Subcutaneous preadipocyte (primary cell): Measurements from ENCODE around the gene CHCHD6.

- CAGE, long polyA plus RNA, result no peak
These were observed 43.6 kb upstream of the C3orf22 start for GRCh38 chr3:126602281-126602783.

GRCh38 chr3:126703641-126704398 lies at the start of gene CHCHD6:
Gene CHCHD6, plus strand, starts transcription at chr3:126704240.
- CAGE, long polyA plus RNA, result start-site peak on the plus strand at chr3:126704229-126704251, 124 and 30 reads in 2 replicates

DNA sequence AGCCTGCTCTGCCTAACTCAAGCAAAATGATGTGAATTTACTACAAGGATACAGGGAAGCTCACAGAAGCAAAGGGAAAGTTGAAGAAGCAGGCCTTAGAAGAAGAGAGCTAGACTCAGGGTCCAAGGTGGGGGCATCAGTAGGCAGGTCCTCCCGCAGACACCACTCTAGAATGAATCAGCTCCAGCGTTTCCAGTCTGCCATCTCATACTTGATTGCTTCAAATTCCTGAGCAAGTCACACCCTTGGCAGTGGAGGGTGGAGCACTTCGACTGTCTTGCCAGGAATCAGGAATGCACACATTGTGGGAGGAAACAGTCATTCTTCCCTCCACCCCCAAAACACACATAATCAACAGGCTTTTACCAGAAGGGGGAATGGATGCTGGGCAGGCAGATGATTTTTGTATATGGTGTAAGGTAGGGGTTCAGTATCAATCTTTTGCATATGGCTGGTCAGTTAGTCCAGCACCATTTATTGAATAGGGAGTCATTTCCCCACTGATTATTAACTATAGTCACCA lies 78.5 kb downstream of the CHCHD6 start:
- CAGE, long polyA plus RNA, result no peak

- CAGE, long polyA plus RNA, result no peak
These were observed 124.2 kb downstream of the CHCHD6 start for GRCh38 chr3:126828283-126828650.

DNA sequence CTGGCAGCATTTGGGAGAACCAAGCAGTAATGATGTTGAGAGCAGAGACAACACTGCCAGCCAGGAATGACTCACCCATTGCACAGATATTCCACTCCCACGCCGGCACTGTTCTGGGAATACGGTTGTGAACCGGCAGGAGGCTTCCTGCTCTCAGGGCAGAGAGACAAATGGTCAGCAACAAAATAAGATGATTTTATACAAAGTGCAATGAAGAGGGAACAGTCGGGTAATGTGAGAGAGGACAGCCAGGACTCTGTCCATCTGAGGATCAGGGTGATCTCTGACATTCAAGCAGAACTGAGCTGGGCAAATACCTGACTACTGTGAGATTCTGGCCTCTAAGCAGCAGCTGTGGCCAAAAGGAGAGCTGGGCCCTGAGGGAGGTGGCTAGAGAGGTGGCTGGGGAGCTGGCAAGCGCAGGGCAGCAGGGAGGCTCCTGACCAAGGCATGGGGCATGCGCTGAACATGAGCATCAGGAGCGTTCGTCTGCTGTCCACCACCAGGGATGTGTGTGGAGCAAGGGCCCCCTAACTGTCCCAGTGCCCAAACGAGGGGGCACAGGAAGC lies 56.0 kb upstream of the PLXNA1 start:
- CAGE, long polyA plus RNA, result no peak

- CAGE, long polyA plus RNA, result no peak
These were observed 52.0 kb upstream of the PLXNA1 start for GRCh38 chr3:126930902-126931260.

DNA sequence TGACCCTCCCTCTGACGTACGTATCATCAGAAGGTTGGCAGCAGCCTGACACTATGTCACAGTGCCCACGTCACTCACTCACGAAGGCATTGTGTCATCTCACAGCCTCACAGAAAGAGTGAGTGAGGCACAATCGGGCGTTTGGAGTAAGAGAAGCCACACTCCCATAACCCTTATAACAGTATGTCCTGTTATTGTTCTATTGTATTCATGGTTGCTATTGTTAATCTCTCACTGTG lies 65.0 kb downstream of the TPRA1 start:
- CAGE, long polyA plus RNA, result no peak

DNA sequence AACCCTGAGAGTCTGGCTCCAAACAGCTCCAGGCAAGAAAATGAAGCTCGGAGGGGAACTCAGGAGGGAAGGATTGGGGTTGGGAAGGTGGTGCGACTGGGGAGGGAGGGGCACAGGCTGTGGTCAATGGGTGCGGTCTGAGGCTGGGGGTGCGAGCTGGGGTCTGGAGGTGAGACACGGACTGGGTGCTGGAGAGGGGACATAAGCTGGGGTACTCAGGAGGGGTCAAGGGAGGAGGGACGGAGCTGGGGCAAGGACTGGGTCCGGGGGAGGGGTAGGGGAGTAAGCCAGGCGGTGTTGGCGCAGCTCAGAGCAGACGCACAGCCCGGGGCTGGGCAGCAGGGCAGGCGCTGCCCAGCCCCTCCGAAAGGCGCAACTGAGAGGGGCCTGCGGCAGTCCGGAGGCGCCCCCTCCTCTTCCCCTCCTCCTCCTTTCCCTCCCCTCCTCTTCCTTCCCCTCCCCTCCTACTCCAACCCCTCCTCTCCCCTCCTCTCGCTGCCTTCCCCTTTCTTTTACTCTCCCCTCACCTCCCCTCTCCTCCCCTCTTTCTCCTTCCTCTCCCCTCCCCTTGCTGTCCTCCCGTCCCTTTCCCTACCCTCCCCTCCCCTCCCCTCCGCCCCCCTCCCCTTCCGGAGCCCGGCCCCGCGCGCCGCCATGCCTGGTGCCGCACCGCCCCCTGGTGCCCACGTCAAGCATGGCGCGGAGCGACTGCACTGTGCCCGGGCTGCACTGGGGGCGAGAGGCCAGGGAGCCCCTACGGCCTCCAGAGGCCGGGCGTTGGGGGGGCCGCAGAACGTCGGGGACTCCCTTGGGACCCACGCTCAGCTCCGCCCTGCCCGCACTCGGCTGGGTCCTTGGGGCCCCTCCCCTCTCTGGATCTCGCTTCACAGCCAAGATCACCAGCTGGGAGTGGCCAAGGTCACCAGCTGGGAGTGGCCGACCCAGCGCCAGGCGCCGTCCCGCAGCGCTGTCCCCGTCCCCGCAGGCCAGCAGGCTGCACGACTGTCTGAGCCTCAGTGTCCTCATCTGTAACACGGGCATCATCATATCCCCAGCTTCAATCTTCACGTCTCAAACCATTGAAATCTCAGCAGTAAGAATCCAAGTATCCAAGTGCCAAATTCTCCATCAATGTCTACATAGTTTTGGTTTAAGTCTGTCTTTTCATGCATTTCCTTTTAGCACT lies 42.9 kb downstream of the TPRA1 start:
- CAGE, long polyA plus RNA, result no peak

GRCh38 chr3:127579461-127580641 lies 10.7 kb downstream of the TPRA1 start:
- CAGE, long polyA plus RNA, result no peak

- CAGE, long polyA plus RNA, result no peak
These were observed 674 bp downstream of the PODXL2 start for GRCh38 chr3:127629487-127630231.

DNA sequence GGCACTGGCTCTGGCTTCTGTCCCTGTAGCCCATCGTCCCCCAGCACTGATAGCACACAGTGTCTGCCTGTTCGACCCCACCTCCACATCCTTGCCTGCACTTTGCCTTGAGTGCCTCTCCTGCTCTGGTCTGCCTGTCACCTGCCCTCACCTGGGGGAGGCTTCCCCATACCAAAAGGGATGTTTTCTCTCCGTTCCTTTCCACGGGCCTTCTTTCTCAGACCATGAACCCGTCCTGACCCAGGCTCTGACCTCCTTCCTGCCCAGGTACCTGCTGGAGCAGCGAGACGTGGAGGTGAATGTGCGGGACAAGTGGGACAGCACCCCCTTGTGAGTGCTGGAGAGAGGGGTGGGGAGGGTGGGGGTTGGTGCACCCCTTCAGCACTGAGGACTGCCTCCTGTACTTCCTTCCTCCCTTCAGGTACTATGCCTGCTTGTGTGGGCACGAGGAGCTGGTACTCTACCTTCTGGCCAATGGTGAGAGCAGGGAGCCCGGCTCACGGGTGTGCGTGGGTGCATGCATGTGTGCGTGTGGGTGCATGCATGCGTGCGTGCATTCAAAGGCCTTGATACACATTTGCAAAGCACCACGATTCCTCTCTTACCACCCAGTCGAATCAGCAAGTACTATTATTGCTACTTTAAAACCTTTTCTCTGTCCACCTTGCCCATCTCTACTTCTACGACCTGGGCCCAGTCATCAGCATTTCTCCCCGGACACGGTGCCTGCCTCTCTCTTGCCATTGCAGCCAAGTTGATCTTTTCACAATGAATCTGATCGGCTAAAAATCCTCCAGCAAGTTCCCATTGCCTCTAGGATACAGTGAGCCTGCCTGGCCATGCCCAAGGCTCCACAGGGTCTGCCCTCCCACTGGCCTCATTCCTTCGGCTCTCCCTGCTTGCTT lies 1.6 kb downstream of the ABTB1 start:
- CAGE, long polyA plus RNA, result no peak

GRCh38 chr3:127770957-127771560 lies 51.3 kb downstream of the MGLL start:
- CAGE, long polyA plus RNA, result no peak

- CAGE, long polyA plus RNA, result no peak
These were observed 14.2 kb upstream of the MGLL start for GRCh38 chr3:127836315-127837142.

DNA sequence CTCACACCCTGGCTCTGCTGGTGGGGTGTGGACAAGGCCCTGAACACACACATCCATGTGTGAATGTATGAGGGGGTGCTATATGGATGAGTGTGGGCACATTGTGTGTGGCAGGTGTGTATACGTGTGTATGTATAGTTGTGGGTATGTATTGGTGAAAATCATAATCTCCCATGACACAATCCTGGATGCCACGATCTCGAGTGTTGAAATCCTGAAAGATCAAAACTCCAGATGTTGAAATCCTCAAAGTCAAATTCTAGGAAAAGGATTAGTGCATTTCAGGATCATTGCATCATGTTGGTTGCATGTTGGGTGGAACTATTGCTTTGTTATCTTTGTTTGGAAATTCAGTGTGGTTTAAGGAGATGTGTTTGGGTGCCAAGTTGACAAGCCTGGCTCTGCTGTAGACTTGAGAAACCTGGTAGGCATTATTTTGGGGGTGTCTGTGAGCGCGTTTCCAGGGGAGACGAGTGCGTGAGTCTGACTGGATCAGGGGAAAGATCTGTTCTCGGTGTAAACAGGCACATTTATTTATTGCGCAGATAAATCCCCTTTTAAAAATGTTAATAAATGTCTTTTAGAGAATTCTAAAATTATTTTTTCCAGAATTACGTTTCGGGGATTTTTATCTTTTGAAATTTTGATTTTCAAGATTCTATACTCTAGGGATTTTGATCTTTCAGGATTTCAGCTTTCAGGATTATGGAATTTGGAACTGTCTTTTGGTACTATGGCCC lies 41.9 kb upstream of the SEC61A1 start:
- CAGE, long polyA plus RNA, result no peak

- CAGE, long polyA plus RNA, result no peak
These were observed 25.5 kb downstream of the RUVBL1 start for GRCh38 chr3:128097938-128098651.

DNA sequence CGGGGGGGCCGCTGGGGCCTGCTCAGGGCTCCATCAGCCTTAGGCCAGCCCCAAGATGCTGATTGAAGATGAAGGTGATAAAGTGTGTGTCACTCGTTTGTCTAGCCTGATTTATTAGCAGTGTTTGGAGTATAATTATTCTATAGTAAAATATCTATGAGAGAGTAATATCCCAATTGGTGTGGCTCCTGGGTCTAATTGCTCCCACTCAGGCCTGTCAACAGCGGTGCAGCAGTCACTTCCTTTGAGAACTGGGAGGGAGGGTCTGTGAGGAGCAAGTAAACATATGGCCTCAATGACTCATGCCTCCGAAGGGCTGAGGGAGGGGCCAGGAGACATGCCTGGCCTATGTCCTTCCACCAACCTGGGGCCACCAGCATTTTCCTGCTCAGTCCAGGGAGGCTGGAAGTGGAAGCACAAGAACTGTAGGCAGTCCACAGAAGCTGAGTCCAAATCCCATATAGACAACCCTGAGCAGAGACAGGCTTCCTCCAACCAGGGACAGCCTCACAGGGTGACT lies 123.2 kb downstream of the DNAJB8 start:
- CAGE, long polyA plus RNA, result no peak

- CAGE, long polyA plus RNA, result no peak
These were observed 51.5 kb downstream of the DNAJB8 start for GRCh38 chr3:128415163-128415680.

- CAGE, long polyA plus RNA, result no peak
These were observed 50.6 kb downstream of the DNAJB8 start for GRCh38 chr3:128415822-128416835.

DNA sequence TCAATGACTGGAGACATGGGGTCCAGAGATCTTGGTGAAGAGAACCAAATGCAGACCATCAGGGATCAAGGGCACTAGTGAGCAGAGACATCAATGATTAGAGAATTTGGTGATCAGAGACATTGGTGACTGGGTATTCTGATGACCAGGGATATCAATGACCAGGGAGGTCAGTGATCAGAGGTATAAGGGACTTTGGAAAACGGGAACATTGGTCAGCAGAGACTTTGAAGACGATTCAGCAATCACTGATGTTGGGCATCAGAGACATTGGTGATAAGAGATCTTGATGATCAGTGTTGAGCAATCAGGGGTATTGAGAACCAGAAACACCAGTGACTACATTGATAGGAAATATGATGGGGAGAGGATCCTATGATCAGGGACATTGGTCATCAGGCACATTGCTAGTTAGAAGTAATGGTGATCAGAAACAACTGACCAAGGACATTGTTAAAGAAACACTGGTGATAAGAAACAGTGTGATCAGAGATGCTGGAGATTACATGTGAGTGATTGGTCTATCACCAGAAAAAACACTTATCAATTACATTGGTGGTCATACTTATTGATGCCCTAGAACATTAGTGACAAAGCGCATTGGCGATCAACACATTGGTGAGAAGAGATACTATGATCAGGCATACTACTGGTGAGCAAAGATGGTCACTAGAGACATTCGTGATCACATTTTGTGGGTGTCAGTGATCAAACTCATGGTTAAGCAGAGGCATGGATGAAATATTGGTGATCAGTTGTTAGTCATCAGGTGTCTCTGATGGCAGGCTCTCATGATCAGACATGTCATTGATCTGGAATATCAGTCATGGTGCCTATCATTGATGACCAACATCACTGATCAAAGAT lies 11.6 kb upstream of the DNAJB8 start:
- CAGE, long polyA plus RNA, result no peak

DNA sequence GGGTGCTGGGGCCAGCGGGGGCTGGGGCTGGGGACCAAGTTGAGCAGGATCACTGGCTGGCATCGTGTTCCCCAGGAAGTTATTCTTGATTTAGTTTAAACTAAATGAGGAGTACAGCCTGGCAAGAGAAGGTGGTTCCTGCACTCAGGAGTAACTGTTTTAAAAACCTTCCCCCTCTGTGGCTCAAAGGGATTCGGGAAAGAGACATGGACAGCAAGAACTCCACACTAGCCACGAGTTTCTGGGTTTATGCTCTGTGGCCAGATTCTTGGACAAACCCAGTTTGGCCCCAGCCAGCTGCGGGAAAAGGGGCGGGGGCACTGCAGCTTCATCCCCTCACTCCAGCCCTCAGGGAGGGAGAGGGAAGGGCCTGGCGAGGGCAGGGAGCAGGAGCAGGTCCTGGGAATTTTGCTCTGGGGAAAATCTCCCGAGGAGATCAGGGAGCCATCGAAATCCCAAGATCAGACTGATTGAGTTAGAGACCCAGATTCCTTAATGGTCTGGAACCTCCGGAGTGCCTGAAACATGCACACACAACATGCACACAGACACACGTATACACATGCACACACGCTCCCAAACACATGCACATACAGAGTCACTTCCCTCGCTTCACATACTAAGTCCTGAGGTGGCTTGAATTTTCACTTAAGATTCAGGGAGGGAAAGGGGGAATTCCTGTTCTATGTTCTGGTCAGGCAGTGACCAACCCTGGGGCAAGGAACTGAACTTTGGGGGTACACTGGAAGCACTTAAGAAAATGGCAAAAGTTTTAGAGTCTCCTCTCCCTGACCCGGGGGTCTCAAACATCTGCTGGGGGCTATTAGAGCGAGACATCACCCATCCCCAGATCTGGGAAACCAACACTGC lies 8.0 kb downstream of the GATA2 start:
- CAGE, long polyA plus RNA, result no peak